ENCODE data around the genes TATDN3, VASH2 and SMYD2.

- PRO-cap, result unidirectional peak, plus-strand start at chr1:212237872
- RAMPAGE, long total RNA, 4 experiments, result no peak in any of the 4 experiments
Observed at GRCh38 chr1:212237606-212238059, 47.6 kb upstream of the PPP2R5A start.

GRCh38 chr1:212312009-212312359, 26.8 kb downstream of the PPP2R5A start:
- PRO-cap, result no peak
- RAMPAGE, long total RNA, 4 experiments, result no peak in any of the 4 experiments

GRCh38 chr1:212329795-212330358, 44.7 kb downstream of the PPP2R5A start:
- PRO-cap, result unidirectional peak, plus-strand start at chr1:212330084
- RAMPAGE, long total RNA, 4 experiments, result no peak in any of the 4 experiments

- PRO-cap, result no peak
- RAMPAGE, long total RNA, 4 experiments, result no peak in any of the 4 experiments
Observed at GRCh38 chr1:212348966-212349566, 63.9 kb downstream of the PPP2R5A start.

DNA sequence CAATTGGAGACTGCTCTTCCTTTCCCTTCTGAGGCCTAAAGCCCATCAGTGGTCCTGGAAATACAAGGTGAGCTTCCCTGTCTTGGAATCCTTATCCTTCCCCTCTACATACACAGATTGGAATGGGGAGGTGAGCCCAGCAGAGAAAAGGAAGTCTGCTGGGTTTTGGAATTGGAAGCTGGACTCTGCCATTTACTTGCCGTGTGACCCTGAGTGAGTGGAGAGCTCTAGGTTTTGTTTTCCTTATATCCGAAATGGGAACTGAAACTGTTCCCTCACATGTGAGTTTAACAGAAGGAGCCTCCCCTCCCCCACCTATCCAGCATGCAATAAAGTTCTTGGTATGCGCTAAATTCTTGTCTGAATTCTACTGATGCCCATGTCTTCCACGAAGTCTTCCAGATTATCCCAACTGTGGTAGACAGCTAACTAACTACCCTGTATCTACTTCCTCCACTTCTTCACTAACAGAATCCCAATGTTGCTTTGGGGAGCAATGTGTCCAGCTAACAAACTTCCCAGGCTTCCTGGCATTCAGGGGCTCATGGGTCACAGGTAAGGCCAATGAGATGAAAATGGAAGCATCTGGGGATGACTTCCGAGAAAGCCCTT, 58.8 kb downstream of the NENF start:
- PRO-cap, result bidirectional peak, plus-strand start at position 359 of the sequence, minus-strand start at position 208 of the sequence
- RAMPAGE, long total RNA, 4 experiments, result no peak in any of the 4 experiments

DNA sequence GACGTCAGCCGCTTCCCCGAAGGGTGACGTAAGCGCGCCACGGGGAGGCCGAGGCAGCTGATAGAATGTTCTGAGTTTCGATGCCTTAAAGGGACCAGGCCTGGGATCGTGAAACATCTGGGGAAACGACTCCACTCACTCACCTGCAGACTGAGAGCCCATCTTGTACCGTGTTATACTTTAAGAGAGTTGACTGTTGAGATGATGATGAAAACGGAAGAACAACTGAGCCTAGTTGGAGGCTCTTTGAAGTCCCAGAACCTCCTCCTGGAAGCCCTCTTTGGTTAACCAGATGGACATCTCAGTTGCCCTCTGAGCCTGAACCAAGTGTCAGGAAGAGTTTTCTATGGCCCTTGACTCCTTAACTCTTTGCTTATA, 49.5 kb upstream of the ATF3 start:
- PRO-cap, result bidirectional peak, plus-strand start at position 88 of the sequence, minus-strand start outside the sequence
- RAMPAGE, long total RNA, 4 experiments, result no peak in any of the 4 experiments

- PRO-cap, result bidirectional peak, plus-strand start at chr1:212606988, minus-strand start at chr1:212606883
- RAMPAGE, long total RNA, 4 experiments, result no peak in any of the 4 experiments
Observed at GRCh38 chr1:212606458-212607125, 2.0 kb upstream of the ATF3 start.

- PRO-cap, result no peak
- RAMPAGE, long total RNA, 4 experiments, result no peak in any of the 4 experiments
Observed at GRCh38 chr1:212615300-212615640, 6.7 kb downstream of the ATF3 start.

DNA sequence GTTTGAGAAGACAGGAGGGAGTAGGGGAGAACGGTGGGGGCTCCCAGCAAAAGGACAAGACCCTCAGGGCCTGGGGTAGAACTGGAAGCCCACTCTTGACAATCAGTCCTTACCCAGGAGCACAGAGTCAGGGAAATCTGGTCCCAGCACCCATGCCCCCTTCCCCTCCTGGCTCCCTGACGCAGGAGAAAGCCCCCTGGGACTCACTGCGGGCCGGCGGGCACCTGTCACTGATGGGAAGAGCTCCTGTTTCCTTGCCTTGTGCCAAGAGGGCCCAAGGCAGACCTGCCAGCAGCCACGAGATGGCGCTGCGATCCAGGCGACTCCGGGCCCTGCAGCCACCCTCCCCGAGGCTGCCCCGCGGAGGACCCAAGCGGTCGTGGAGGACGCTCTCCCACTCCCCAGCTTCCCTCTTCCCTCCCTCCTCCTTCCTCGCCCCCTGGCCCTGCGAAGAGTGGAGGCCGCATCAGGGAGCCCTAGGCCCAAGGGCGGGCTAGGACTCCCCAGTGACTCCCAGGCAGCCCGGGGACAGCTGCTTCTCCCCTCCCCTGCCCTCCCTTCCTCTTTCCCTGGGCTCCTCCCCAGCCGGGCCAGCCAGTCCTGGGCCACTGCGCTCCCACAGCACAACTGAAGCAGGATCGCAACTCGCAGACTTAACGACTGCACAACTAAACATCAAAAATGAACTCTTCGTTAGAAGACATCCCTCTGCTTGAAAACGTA, 34.4 kb downstream of the BATF3 start:
- PRO-cap, result bidirectional peak, plus-strand start at position 624 of the sequence, minus-strand start at position 534 of the sequence
- RAMPAGE, long total RNA, 4 experiments, result no peak in any of the 4 experiments

DNA sequence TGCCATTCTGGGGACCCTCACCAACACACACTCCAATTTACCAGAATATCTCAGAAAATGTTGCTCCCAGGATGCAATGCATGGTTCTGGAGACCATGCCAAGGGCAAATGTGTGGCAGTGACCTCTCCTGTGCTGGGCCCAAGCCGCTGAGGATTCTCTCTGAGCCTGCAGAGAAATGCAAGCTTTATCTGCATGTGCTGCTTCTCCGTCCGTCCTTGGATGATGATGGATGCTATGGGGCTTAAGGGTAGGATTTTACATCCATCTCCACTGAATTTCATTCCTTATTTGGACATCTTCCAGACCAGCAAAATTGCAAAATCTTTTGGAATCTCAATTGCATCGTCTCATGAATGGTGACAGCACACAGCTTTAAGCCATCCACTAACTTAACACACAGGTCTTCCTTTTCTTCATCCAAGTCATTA, 11.4 kb downstream of the BATF3 start:
- PRO-cap, result unidirectional peak, minus-strand start at position 228 of the sequence
- RAMPAGE, long total RNA, 4 experiments, result no peak in any of the 4 experiments

- PRO-cap, result bidirectional peak, plus-strand start at chr1:212791926, minus-strand start at chr1:212791777
- RAMPAGE, long total RNA, 4 experiments, result start-site peak on the plus strand in 4 of 4 experiments, at chr1:212791880-212791915 at its widest, 17 to 227 reads per replicate; start-site peak on the minus strand in 4 of 4 experiments, at chr1:212791762-212791797 at its widest, 72 to 399 reads per replicate
Observed at GRCh38 chr1:212791631-212792148, at the start of gene TATDN3. Gene TATDN3, plus strand, starts transcription at chr1:212791894.

- PRO-cap, result no peak
- RAMPAGE, long total RNA, 4 experiments, result no peak in any of the 4 experiments
Observed at GRCh38 chr1:212914646-212915182, 35.6 kb upstream of the VASH2 start.

- PRO-cap, result bidirectional peak, plus-strand start at chr1:212950598, minus-strand start at chr1:212950394
- RAMPAGE, long total RNA, 4 experiments, result start-site peak on the plus strand in 1 of 4 experiments, at chr1:212950512-212950649 at its widest, 8 reads per replicate
Observed at GRCh38 chr1:212950195-212951142, at the start of gene VASH2. Gene VASH2, plus strand, starts transcription at chr1:212950541.

DNA sequence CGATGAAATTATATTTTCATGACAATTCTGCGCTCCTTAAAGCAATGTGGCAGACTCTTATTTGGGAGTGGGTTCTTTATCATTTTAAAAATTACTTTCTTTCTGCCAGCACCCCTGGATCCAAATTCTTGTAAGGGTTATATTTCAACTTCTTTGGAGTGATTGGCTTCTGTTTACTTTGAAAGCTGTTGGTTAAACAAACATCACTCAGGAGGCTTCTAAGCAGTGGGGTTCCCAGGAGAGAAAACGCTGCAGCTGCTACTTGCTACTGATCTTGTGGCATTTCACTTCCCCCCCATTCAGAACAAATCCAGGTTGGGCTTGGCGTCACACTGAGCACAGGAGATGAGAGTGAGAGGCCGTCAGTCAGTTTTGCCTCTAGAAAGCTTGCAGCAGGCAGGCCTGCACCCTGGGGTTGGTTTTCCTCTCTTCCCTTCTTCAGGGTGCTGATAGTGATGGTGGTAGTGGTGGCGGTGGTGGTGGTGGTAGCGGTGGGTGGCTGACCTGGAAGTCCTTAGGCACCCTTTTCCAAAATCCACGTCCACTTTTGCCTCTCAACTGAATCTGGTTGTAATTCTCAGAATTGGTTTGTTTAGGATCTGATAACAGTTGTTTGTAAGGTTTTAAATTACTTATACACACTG, 3.4 kb upstream of the PROX1 start:
- PRO-cap, result bidirectional peak, plus-strand start at position 335 of the sequence, minus-strand start at position 276 of the sequence
- RAMPAGE, long total RNA, 4 experiments, result no peak in any of the 4 experiments

GRCh38 chr1:213984912-213985930, 2.6 kb upstream of the PROX1 start:
- PRO-cap, result no peak
- RAMPAGE, long total RNA, 4 experiments, result no peak in any of the 4 experiments

DNA sequence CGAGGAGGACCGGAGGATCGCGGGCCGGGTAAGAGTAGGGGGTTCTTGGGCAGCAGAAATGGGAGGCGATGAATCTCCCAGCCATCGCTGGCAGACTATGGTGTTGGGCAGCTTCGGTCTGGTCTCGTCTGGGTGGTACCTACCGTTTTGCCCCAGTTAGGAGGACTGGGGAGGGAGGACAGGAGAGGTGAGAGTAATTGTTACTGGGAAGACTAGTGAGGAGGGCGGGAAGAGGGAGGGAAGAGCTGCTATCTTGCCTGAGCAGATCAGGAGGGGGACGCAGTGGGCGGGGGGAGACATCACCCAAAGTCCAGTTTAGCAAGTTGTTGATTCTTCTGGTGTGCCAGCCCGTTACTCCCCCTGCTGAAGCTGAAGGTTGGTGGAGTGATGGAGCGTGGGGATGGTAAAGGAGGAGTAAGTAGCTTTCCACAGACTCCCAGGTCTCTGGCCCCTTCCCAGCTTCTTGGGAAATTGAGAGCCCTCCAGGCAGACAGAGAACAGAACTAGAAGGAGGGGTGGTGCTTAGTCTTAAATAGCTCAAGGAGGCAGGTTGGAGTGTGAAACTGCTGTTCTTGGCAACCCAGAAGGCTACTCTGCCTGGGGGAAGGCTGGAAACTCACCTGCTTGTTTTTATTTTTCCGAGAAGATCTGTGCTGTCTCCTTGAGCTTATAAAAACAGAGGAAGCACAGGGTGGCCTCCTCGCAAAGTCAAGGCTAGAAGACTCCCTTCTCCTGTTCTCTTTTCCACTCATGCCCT, 1.8 kb downstream of the PROX1 start:
- PRO-cap, result unidirectional peak, minus-strand start at position 505 of the sequence
- RAMPAGE, long total RNA, 4 experiments, result no peak in any of the 4 experiments

DNA sequence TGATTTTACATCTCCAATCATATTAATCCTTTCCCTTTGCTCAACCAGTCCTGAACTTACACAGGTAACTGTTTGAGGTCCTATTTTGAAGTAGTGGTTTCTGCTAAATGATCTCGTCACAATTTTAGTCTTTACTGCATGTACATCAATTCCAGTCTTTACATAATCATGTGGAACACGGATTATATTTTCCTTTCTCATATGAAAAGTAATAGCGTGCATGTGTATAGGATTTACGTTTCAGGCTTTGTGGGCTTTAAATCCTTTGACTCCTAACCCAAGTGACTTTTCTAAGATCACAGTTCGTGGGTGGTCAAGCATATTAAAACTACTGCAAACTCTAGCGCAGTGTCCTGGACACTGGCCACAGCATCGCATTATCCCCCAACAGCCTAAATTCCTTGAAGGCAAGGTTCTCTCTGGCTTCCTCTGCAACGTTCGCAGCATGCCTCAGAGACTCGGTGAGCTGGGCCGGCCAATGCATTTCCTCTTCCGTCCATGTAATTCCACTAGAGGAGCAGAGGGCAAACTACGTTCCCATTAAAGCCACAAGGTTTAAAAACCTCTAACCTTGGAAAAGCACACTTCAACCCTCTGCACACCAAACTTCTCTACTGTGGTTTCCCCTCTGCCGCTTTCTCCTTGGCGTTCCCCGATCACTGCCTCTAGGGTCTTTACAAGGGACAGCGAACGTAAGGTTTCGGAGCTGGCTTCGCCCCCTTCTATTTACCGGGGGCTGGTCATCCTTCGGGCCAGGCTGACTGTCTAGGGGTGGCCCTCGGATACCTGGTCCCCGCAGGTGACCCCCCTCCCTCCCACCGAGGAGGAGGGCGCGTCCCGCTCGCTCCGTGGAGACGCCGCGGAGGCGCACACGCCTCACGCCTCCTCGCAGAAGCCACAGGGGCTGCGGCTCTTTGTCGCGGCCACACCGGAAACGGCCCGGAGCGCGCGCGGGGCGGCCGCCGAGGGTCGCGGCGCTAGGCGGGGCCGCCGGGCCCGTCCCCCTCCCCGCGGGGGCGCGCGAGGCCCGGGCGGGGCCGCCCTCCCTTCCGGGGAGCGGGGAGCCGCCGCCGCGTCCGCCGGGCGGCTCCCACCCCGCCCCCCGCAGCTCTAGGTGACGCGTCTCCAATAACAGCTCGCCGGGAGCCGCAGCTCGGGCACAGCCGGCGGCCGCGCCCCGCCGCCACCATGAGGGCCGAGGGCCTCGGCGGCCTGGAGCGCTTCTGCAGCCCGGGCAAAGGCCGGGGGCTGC, at the start of gene SMYD2:
Gene SMYD2 (plus strand): TSS at position 1,093 of the 1,252 bp plus-strand sequence.
- PRO-cap, result unidirectional peak, plus-strand start at position 446 of the sequence; unidirectional peak, plus-strand start at position 509 of the sequence; bidirectional peak, plus-strand start at position 1,160 of the sequence, minus-strand start at position 1,104 of the sequence
- RAMPAGE, long total RNA, 4 experiments, result no peak in any of the 4 experiments

DNA sequence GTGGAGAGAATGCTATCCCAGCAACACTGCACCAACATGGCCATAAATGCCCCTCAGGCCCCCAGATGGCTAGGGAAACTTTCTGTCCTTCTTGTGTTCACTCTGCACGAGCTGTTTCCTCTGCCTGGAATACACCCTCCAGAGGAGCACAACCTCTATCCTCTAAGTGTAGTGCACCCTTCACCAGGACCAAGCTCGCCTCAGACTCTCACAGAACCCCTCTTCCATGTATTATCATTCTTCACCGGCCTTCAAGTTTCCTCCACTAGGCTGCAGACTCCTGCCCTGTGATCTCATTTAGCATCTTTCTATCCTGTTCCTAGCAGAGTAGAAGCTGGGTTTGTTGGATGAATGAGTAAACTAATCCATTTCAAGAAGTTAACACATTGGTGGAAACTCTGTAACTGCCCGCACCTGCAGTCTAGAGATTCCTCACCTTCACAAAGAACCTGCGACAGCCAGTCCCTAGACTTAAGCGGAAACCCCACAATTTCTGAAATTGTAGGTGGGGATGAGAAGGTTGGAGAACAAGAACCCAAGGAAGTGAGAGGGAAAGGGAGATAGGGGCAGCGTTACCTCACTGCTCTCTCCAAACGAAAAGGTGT, 1.4 kb downstream of the PTPN14 start:
- PRO-cap, result bidirectional peak, plus-strand start at position 381 of the sequence, minus-strand start at position 194 of the sequence
- RAMPAGE, long total RNA, 4 experiments, result no peak in any of the 4 experiments

GRCh38 chr1:215081621-215082031, 911 bp upstream of the KCNK2 start:
- PRO-cap, result no peak
- RAMPAGE, long total RNA, 4 experiments, result no peak in any of the 4 experiments

GRCh38 chr1:215577435-215578301, 10.6 kb downstream of the KCTD3 start:
- PRO-cap, result no peak
- RAMPAGE, long total RNA, 4 experiments, result no peak in any of the 4 experiments

All from esophagus squamous epithelium (tissue), 4 donors.